GM23338 (cell line): ENCODE data around the genes HMHB1, JAKMIP2 and SPINK5.

DNA sequence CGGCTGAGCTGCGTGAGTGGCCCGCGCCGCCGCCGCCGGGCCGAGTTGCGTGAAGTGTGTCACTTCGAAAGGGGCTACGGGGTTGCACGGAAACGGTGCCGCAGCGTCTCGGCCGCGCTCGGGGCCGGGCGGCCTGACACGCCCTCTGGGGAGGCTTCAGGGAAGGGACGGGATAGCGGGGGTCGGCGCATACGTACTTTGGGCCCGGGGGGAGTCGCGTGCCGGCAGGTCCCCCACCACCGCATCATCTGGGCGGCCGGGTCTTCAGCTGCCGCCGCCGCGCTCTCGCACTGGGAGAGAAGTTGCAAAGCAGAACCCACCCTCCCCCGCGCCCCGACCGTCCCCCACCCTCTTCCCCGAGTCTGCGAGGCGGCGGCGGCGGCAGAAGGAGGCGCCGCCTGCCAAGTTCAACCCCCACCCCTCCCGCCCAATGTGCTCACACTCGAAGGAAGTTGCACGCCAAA lies 725 bp upstream of the NR3C1 start:
- PRO-cap = no peak
- RAMPAGE, long total RNA = no peak

- PRO-cap = no peak
- RAMPAGE, long total RNA = no peak
Measured at GRCh38 chr5:143629551-143630363, 182.2 kb upstream of the HMHB1 start.

DNA sequence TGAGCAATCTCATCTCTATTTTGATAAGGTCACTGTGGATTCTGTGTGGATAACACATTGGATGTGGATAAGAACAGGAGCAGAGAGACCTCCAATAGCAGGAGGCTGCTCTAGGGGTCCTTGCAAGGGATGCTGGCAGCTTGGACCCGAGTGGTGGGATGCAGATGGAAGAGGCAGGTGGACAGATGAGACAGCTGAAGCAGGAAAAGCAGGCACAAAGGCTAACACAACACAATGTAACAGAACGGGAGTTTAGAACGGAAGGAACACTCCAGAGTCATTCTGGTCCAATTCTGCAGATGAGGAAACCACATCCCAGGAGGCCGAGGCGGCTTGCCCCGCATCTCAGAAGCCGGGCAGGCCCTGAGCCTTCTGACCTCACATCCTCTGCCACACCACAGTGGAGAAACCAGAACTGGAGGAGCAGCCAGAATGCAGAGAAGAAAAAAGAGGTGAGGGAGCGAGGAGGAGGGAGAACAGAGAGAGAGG lies at the start of gene HMHB1:
Gene HMHB1 (plus strand): TSS at position 309 of the 489 bp plus-strand sequence.
- PRO-cap = no peak
- RAMPAGE, long total RNA = no peak

GRCh38 chr5:144189524-144190487 lies 19.1 kb downstream of the KCTD16 start:
- PRO-cap = no peak
- RAMPAGE, long total RNA = no peak

GRCh38 chr5:145493134-145493634 lies 342.0 kb downstream of the PRELID2 start:
- PRO-cap = no peak
- RAMPAGE, long total RNA = no peak

DNA sequence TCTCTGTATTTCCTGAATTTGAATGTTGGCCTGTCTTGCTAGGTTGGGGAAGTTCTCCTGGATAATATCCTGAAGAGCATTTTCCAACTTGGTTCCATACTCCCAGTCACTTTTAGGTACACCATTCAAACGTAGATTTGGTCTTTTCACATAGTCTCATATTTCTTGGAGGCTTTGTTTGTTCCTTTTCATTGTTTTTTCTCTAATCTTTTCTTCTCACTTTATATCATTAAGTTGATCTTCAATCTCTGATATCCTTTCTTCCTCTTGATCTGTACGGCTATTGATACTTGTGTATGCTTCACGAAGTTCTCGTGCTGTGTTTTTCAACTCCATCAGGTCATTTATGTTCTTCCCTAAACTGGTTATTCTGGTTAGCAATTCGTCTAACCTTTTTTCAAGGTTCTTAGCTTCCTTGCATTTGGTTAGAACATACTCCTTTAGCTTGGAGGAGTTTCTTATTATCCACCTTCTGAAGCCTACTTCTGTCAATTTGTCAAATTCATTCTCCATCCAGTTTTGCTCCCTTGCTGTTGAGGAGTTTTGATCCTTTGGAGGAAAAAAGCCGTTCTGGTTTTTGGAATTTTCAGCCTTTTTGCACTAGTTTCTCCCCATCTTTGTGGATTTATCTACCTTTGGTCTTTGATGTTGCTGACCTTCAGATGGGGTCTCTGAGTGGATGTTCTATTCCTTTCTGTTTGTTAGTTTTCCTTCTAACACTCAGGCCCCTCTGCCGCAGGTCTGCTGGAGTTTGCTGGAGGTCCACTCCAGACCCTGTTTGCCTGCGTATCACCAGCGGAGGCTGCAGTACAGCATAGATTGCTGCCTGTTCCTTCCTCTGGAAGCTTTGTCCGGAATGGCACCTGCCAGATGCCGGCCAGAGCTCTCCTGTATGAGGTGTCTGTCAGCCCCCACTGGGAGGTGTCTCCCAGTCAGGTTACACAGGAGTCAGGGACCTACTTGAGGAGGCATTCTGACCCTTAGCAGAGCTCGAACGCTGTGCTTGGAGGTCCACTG lies 188.8 kb downstream of the PRELID2 start:
- PRO-cap = no peak
- RAMPAGE, long total RNA = no peak

- PRO-cap = no peak
- RAMPAGE, long total RNA = no peak
Measured at GRCh38 chr5:145854506-145855291, 18.1 kb downstream of the GRXCR2 start.

- PRO-cap = no peak
- RAMPAGE, long total RNA = no peak
Measured at GRCh38 chr5:145965577-145966335, 29.4 kb downstream of the SH3RF2 start.

- PRO-cap = no peak
- RAMPAGE, long total RNA = no peak
Measured at GRCh38 chr5:146067990-146068630, 37.3 kb downstream of the PLAC8L1 start.

- PRO-cap = no peak
- RAMPAGE, long total RNA = no peak
Measured at GRCh38 chr5:146877047-146877311, 1.6 kb downstream of the PPP2R2B start.

GRCh38 chr5:147233966-147234356 lies 865 bp upstream of the STK32A start:
- PRO-cap = no peak
- RAMPAGE, long total RNA = no peak

GRCh38 chr5:147486847-147487541 lies 22.9 kb downstream of the DPYSL3 start:
- PRO-cap = no peak
- RAMPAGE, long total RNA = no peak

DNA sequence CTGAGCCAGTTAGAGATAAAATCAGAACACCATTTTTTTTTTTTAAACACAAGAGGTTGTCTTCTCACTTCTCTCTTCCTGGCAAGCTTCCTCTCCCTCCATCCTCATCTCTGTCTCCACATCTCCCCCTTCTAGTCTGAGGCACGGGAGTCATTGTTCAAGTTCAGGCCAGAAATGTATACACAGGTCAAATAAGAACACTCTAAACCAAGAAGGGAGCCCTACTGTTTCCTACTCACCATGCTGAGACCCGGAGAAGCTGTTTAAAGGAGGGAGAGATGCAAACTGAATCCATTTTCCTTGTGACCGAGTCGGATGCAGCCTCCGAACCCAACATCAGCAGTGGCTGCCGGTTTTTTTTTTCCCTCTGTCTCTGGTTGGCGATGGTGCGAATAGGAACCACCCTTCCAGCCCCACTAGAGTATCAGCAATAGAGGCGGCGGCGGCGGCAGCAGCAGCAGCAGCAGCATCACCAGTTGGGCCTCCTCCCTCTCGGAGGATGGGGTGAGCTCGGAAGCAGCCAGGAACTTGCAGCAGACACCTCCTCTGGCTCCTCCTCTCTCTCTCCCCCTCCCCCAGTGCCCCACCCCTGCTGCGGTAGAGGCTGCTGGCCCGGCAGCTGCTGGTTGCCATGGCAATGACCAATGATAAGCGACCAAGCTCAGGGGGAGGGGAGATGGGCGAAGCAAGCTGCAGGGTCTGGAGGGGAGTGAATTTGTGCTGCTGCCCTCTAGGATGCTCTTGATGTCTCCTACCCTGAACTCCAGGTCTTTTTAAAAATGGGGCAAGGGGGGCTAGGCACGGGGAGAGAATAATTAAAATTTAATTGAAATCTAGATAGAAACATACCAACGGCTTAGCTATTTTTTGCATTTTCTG lies at the start of gene JAKMIP2:
Gene JAKMIP2 (minus strand): TSS at position 512 of the 879 bp plus-strand sequence.
- PRO-cap = bidirectional peak, plus-strand start at position 718 of the sequence, minus-strand start at position 501 of the sequence
- RAMPAGE, long total RNA = no peak

GRCh38 chr5:147818364-147818893 lies 13.0 kb downstream of the SPINK1 start:
- PRO-cap = no peak
- RAMPAGE, long total RNA = no peak

- PRO-cap = no peak
- RAMPAGE, long total RNA = no peak
Measured at GRCh38 chr5:147911437-147911796, 5.1 kb upstream of the C5orf46 start.

DNA sequence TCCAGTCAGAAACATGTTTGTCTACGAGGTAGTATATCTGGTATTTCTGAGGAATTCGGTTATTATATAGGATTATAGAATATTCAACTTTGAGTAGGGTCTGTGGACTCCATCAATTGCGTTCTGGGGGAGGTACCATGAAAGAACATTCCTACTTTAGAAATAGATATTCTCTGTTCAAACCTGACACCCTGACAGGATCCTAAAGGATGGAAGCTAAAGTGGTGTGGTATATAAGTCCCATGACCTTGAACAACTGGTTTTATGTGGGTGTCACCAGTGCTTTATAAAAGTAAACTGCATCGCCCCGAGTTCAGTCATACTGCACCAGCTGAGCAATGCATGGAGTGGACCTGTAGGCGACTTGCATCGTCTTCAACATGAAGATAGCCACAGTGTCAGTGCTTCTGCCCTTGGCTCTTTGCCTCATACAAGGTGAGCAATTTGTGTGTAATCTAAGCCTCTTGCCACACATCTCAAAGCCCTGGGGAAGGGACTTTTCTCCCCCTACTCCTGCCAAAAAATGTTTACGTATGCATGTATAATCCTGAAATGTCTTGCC lies at the start of gene SPINK5:
Gene SPINK5 (plus strand): TSS at position 316 of the 562 bp plus-strand sequence.
- PRO-cap = no peak
- RAMPAGE, long total RNA = no peak

GRCh38 chr5:148101247-148101502 lies 37.4 kb downstream of the SPINK5 start:
- PRO-cap = no peak
- RAMPAGE, long total RNA = no peak

GRCh38 chr5:148147399-148147764 lies 21.0 kb upstream of the SPINK14 start:
- PRO-cap = no peak
- RAMPAGE, long total RNA = no peak

- PRO-cap = bidirectional peak, plus-strand start at chr5:148320581, minus-strand start at chr5:148320365; unidirectional peak, minus-strand start at chr5:148320783
- RAMPAGE, long total RNA = no peak
Measured at GRCh38 chr5:148319846-148320994, 8.0 kb downstream of the SPINK7 start.

DNA sequence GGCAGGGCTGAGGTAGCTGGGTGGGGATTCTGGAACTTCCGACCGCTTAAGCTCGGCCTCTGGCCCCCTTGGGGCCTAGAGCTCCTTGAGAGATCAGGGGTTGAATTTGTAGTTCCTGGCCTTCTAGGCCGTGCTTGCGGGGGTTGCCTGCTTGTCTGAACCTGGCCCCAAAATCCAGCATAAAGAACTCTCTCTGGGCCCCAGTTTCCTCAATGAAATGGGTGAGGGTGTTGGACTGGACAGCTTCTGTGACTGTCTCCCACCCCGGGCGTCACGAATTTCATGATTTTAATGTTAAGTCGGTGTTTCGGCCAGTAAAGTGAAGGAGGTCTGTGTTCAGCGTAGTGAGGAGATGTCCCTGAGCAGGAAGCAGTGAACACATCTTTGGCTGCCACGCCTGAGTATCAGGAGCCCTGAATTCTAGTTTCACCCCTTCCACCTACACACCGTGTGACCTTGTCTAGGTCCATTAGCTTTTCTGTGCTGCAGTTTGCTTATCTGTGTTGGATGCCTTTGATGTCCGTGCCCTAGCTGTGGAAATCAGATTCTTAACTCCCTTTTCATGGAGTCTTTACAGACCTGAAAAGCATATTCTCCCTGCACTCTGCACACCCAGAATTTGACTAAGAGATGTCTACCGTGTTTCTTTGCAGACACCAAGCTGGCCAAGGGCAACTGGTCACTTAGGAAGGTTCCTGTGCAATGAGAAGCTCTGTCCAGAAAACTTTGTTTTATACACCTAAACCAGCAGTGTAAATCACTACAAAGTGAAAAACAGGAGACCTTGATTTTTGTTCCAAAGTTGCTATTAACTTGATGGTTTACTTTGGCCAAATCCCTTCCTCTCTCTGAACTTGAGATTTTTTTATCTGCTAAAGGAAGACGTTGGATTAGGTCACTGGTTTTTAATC lies 600 bp downstream of the FBXO38 start:
- PRO-cap = bidirectional peak, plus-strand start at position 294 of the sequence, minus-strand start at position 374 of the sequence
- RAMPAGE, long total RNA = no peak